SJSA1 (cell line): ENCODE results near the genes C1orf127 and C1orf167.

- RAMPAGE, long total RNA = no peak
These were observed 92.3 kb downstream of the KIF1B start for GRCh38 chr1:10302622-10303083.

GRCh38 chr1:10473055-10473763 lies 880 bp upstream of the DFFA start:
- RAMPAGE, long total RNA = no peak

DNA sequence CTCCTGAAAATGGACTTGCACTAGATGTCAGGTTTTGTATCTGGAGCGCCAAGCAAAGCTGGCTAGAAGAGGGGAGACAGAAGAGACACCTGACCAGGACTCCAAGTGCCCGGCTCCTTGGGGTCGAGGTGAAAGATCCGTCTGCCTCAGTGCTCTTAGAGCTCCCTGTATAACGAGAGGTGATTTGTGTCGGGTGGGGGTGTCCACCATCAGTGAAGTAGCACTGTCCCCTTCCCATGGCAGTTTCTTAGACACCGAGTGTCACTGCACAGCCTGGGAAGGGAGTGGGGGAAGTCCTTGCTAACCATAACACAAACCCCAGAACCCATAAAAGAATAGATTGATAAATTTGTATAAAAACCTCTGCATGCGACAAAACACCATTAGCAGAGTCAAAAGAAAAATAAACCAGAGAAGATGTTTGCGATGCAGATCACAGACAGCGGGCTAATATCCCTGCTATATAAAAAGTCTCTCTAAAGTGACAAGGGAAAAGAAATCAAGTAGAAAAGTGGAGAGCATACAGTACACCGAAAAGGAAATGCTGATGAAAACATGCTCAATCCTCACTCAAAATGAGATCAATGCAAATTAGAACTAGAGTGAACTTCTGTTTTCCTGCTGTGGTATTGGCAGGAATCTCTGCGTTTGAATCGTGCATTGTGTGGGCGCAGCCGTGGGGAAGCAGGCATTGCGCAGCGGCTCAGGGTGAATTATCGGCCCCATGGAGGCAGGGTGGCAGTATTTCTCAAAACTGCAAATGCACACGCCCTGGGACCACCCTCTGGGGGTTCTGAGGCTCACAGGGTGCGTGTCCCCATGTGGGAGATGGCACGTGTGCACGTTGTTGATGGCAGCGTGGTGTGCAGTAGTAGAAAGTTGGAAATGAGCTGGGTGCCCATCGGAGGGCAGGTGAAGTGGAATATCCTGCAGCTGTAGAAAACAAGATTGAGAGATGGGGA lies 140.4 kb downstream of the PEX14 start:
- RAMPAGE, long total RNA = no peak

DNA sequence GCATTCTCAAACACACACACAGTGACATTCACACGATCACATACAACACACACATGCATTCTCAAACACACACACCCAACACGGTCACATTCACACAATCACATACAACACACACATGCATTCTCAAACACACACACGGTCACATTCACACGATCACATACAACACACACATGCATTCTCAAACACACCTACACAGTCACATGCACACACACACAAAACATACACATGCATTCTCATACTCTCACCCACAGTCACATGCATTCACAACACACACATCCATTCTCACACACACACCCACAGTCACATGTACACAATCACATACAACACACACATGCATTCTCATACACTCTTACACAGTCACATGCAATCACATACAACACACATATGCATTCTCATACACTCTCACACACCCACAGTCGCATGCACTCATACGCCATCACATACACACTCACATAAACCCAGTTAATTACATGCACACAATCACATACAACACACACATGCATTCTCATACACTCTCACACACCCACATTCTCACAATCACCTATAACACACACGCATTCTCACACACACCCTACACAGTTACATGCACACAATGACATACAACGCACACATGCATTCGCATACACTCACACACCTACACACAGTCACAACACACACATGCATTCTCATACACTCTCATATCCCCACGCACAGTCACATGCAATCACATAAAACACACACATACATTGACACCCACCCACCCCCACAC lies 134.8 kb downstream of the CASZ1 start:
- RAMPAGE, long total RNA = no peak

DNA sequence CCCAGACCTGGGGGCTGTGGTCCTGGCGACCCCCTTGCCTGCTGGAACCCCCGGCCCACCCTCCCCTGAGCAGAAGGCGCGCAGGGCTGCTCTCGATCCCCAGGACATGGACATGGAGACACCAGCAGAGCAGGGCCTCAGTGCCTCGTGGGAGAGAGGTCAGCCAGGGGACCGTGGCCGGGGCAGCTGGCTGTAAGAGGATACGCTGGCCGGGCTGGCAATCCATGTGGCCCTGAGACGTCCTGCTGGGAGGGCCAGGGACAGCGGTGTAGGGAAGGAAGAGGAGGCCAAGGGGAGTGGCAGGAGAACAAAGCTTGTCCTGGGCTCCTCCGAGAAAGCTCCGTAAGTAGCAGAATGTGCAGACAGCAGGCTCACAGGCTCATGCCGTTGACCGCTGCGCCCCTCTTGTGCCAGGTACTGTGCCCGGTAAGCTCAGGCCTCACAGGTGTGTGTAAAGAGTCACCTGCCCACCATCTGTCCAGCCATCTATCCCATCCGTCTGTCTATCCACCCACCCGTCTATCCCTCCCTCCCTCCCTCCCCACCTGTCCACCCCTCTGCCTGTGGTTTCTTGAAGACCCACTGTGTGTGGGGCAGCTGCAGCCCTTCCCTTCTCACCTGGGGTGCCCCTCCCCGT lies 132.0 kb downstream of the CASZ1 start:
- RAMPAGE, long total RNA = no peak

DNA sequence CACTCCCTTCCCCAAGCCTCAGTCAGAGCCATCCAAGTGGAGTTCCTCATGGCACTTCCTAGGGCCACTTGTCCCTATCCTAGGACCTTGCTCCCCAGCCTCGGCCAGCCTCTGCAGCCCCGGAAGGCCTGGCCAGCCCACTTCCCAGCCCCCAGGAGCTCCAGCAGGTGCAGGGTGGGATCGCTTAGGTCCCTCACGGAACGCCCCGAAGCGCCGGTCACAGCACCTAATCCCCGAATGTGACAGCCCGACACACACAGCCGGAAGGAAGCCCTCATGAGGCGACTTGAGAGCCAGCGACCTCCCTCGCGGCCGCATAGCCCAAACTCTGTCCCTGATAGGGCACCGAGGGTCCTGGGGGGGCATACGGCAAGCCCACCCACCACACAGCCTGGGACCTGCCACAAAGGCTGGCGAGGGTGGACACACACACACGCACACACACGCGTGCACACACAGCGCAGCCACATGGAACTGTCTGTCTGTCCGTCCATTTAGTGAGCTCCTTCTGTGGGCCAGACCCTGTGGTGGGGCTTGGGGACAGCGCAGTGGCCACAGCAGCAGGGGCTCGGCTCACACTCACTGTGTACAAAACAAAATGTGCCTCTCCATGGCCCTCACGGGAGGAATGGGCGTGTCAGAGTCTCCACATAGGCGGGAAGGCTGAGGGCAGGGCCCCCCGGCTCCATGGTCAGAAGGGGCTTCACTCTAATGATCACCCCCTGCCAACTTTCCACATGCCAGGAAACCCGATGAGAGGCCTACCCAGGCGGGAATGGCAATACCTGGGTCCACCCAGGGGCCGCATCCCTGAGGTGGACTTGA lies 129.9 kb downstream of the CASZ1 start:
- RAMPAGE, long total RNA = no peak

- RAMPAGE, long total RNA = no peak
These were observed 109.3 kb downstream of the CASZ1 start for GRCh38 chr1:10686898-10687745.

- RAMPAGE, long total RNA = no peak
These were observed 67.8 kb downstream of the CASZ1 start for GRCh38 chr1:10728480-10729114.

GRCh38 chr1:10737153-10737762 lies 59.2 kb downstream of the CASZ1 start:
- RAMPAGE, long total RNA = no peak

DNA sequence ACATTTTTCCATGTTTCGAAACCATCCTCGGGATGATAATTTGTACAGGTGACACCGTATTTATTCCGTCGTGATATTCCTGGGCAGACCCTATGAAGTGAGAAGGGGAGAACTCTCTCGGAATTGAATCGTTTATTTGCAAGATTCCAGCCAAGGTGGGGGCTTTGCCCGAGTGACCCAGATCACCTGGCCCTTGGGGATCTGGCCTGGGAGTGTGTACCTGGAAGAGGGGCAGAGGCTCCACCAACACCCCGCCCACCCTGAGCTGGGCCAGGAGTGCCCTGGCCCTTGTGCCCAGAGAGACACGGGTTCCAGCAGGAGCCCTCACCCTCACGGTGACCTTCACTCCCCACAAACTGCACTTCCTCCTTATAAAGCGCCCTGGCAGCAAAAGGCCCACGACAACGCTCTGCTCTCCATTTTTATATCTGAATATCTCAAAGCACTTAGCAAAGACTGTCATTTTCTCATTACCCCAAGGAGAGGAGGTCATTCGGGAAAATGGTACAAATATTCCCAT lies 16.6 kb downstream of the CASZ1 start:
- RAMPAGE, long total RNA = no peak

DNA sequence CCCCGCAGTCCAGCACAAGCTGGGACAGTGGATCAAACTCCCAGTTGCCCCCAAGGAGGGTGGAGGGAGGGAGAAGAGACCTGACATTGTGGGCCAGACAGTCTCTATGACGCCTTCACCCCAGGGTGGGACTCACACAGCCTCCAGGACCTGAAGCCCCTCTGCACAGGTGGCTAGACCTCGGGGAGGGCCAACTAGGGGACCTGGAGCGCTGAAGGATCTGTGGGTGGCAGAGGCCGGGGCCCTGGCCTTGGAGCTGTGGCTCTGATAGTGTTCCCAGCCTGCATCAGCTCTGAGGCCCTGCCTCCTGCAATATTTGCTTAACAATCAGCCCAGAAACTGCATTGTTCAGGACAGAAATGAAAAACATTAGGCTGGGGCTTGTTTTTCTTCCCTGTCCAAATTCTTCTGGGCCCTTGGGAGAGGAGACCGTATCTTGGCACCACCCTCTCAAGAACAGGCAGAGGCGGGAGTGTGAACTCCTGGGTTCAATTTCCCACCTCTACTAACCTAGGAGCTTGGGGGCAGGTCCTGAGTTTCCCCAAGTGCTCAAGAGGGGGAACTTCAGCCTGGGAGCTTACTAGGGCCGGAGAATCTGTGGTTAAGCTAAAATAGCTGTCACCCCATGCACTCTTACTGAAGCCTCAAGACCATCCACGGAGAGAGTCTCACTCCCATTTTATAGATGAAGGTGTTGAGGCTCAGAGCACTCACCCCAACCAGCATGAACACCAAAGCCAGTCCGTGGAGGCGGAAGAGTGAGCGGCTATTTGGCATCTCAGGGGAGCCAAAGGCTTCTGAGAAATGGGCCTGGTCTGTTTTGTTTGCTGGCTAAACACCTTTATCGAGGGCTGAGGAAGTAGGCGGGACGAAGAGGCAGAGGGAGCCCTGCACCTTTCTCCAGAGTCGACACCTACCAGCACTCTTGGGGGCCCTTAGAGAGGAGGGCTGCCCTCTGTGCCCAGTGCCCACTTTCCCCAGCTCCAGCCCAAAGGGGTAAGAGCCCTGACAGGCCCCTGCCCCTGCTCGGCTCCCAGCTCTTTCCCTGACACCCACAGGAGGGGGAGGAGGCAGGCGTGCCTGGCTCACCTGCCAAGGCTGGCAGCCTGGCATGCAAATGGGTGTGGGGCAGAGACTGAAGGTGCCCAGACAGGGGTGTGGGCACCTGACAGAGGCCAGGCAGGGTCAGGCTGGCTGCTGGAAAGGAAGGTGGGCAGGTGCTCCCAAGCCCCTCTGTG lies 18.9 kb upstream of the CASZ1 start:
- RAMPAGE, long total RNA = no peak

DNA sequence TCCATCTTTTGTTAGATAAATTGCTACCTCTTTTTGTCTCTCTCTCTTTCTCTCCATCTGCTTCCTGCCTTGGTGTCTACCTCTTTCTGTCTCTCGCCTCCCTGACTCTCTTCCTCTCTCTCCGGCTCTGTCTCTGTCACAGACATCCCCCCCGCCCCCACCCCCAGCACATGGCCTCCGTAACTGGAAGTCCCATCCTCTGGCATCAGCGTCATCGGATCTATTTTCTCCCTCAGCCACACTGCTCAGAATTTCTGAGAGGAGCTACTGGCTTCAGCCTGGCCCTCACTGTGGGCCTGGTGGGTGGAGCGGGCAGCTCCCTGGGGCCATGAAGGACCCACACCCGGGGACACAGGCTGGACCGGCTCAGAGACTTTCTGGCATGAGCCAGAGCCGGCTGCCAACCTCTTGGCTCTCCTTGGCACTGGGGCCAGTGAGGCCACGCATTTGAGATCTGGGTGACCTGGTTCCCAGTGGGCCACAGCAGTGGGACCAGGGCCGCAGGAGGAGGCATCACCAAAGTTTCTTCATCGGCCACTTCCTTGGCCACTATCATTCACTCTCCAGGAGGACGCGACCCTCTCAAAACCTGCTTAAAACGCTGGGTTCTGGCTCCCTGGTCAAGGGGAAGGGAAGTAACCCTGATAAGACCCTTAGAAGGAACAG lies 61.3 kb upstream of the CASZ1 start:
- RAMPAGE, long total RNA = no peak

DNA sequence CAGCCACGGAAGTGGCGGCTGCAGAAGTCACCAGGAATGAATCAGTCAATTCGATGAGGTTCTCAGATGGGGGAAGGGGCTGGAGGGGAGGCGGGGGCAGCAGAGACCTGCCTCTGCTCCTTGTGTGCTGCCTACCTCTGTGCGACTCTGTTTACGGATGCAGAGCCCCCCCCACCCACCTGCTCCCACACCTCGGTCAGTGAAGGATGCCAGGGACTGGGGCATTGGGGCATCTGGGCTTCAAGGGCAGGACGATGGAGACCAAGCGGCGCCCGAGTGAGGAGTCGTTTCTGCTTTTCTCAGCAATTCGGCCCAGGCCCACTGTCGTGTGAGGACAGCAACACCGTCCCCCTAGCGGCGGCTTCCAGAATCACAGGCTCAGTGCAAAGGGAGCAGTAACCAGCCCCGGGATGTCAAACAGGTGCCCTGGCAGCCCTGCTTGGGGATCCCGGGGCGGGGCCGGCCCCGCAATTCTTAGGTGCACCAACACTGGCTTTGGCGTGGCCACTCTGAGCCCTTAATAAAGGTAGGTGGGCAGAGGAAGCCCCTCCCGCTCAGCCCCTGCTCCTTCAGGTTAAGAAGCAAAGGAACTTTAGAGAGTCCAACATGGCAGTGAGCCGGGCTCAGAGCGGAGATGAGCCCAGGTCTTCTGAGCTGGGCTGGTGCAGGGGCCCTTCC lies 20.9 kb downstream of the C1orf127 start:
- RAMPAGE, long total RNA = no peak

DNA sequence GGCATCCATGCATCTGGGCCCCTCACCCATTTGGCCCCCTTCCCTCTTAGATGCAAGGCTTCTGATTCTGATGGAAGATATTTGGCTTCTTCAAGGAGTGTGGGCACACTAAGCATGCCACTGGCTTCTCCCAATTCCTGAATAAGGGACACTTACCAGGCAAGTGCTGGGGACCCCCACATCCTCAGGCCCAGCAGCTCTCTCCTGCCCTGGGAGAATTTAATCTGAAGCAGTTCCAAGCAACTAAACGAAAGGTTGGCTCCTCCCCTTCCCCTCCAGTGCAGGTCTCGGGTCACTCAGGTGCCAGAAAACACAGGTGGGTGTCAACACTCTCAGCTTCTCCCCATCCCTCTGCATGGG lies at the start of gene C1orf127:
Gene C1orf127 (minus strand): TSS at position 221 of the 360 bp plus-strand sequence.
- RAMPAGE, long total RNA = no peak

DNA sequence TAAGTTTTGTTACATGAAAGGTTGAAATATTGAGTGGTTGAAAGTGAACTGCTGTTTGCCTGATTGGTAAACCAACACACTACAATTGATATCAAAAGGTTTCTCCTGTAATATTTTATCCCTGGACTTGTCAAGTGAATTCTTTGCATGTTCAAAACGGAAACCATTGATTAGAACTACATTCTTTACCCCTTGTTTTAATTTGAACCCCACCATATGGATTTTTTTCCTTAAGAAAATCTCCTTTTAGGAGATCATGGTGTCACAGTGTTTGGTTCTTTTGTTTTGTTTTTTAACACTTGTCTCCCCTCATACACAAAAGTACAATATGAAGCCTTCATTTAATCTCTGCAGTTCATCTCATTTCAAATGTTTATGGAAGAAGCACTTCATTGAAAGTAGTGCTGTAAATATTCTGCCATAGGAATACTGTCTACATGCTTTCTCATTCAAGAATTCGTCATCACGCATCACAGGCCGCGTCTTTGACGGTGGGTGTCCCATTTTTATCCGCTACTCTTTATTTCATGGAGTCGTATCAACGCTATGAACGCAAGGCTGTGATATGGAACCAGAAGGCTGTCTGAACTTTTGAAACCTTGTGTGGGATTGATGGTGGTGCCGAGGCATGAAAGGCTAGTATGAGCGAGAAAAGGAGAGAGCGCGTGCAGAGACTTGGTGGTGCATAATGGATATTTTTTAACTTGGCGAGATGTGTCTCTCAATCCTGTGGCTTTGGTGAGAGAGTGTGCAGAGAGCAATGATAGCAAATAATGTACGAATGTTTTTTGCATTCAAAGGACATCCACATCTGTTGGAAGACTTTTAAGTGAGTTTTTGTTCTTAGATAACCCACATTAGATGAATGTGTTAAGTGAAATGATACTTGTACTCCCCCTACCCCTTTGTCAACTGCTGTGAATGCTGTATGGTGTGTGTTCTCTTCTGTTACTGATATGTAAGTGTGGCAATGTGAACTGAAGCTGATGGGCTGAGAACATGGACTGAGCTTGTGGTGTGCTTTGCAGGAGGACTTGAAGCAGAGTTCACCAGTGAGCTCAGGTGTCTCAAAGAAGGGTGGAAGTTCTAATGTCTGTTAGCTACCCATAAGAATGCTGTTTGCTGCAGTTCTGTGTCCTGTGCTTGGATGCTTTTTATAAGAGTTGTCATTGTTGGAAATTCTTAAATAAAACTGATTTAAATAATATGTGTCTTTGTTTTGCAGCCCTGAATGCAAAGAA lies 10.8 kb downstream of the TARDBP start:
- RAMPAGE, long total RNA = no peak

DNA sequence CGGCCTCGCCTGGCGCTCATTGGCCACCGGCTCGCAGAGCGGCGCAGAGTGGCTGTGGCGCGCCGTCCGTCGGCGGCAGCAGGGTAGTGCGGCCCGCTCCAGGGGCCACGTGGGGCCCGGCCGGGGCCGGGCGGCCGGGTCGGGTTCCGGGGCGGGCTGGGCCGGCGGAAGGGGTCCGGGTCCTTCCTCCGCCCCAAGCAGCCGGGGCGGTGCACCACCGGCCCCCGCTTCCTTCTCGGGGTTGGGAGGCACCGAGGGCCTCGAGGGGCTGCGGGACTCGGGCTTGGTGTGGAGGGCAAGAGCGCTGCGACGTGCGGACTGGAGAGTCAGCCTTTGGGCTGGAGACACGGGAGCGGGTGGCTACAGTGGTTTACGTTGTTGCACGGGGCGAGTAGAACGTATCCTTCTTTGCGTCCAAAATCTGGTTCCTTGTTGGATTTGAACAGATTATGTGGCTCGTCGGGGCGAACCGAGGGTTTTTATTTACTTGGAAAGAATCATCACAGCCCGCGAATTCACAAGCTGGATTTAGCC lies 355 bp upstream of the SRM start:
- RAMPAGE, long total RNA = no peak

- RAMPAGE, long total RNA = no peak
These were observed 7.4 kb upstream of the EXOSC10 start for GRCh38 chr1:11106981-11107581.

GRCh38 chr1:11501727-11502305 lies 22.9 kb downstream of the DISP3 start:
- RAMPAGE, long total RNA = no peak

DNA sequence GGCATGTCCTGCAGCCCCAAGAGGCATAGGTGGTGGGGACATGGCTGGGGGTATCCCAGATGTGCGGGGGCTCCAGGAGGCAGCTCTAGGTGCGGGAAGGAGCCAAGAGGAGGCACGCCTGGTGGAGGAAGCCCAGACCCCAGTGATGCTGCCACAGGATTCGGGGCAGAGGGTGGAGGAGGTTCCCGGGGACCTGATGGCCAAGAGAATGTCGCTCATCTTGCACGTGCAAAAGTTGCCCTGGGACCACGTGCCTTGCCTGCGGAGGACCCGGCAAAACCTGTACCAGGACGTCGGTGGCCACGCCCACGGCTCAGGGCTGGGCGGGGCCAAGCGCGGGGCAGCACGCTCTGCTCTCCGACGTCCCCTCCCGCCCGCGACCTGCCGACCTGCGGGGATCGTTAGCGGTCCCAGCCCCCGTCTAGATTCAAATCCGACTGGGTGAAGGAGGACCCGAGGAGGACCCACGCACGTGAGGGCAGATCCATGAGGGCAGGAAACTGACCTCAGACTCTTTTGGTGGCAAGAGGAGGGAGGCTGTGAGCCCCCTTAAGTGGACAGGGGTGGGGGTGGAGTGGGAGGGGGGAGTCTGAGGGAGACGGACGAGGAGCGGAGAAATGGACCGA lies at the start of gene C1orf167:
Gene C1orf167 (plus strand): TSS at position 360 of the 626 bp plus-strand sequence.
- RAMPAGE, long total RNA = no peak

- RAMPAGE, long total RNA = no peak
These were observed 15.1 kb downstream of the MTHFR start for GRCh38 chr1:11790359-11791411.